Temporal lobe (tissue), 2 donors: ENCODE data around the genes NCKAP1 and ZNF804A.

GRCh38 chr2:181891530-181891577 is 176 bp upstream of the ITPRID2 start:
- RAMPAGE, long total RNA, result no peak

GRCh38 chr2:182422801-182423309 is 4.0 kb downstream of the PDE1A start:
- RAMPAGE, long total RNA, result no peak

DNA sequence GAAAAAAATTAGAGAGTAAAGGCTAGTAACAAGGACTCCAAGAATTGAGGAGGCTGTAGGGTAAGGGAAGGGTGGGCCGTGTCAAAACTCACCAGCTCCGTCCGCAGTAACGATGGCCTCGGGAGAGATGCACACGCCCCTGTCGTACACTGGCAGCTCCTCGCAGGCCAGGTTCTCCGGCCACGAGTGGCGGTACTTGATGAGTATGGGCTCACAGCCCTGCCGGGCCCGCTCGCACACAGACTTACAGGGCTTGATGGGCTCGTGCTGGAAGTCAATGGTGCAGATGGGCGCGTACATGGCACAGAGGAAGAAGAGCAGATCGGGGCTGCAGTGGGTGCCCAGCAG is 480 bp downstream of the FRZB start:
- RAMPAGE, long total RNA, result no peak

- RAMPAGE, long total RNA, result no peak
Observed at GRCh38 chr2:182913658-182914174, 47.3 kb upstream of the FRZB start.

DNA sequence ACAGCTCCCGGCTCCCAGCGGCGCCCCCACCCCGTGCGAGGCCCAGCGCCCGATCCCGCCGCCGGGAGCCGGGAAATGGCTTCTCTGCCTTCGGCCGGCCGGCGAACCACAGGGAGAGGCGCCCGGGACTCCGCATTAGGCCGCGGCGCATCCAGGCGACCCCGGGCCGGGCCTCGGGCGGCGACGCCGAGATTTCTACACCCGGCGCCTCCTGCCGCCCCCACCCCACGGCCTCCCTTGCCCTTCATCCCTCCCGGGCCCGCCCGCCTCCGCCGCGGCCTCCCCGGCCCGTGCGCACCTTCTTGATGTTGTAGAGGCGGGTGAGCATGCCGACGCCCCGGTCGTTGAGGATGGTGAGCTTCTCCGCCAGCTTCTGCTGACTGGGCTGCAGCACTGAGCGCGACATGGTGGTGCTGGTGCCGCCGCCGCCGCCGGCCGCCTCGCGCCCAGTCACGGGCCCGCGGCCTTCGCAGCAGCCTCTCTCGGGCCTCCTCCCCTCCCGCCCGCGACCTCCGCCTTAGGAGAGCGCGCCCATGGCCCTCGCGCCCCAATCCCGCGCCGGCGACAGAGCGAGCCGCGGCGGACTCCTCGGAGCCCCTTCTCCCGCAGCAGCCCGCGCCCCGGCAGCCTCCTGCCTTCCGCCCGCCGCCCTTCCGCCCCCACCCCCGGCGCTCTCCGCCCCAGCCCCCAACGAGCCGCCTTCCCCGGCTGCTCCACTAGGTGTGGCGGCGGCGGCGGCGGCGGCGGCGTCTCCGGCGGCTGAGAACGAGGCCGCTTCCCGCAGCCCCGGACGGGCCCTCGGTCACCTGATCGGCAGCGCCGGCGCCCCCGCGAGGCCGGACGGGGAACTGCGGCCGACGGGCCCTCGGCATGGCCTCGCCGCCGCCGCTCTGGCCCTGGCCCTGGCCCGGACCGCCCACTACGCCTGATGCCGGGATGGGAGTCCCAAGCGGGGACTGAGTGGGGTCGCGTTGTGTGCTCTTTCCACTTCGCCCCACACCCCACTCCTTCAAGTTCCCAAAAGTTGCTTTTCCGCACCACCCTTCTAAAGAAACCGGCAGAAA is at the start of gene NCKAP1:
Gene NCKAP1, minus strand, starts transcription at position 764 of the 1,064 bp plus-strand sequence.
- RAMPAGE, long total RNA, result no peak

- RAMPAGE, long total RNA, result no peak
Observed at GRCh38 chr2:183079459-183079726, 846 bp downstream of the DUSP19 start.

GRCh38 chr2:184598039-184599156 is at the start of gene ZNF804A:
TSS of gene ZNF804A (plus strand) at chr2:184598529.
- RAMPAGE, long total RNA, result no peak

GRCh38 chr2:184765597-184765819 is 167.2 kb downstream of the ZNF804A start:
- RAMPAGE, long total RNA, result no peak

DNA sequence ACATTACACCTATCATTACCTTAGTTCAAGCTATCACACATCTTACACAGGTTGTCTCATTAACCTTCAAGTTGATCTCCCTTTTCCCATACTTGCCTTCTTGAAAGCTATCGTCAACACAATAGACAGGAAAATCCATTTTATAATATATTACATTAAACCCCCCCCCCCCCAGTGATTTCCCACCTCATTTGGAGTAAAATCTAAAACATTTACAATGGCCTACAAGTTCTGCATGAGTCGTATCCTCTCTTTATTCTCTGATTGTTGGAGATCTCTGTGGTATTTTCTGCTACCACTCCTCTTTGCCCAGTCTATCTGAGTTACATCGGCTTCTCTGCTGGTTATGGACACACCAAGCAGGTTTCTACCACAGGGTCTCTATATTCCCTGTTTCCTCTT is 79.4 kb upstream of the ZC3H15 start:
- RAMPAGE, long total RNA, result no peak

GRCh38 chr2:186884458-186885124 is 35.6 kb upstream of the ZSWIM2 start:
- RAMPAGE, long total RNA, result no peak

DNA sequence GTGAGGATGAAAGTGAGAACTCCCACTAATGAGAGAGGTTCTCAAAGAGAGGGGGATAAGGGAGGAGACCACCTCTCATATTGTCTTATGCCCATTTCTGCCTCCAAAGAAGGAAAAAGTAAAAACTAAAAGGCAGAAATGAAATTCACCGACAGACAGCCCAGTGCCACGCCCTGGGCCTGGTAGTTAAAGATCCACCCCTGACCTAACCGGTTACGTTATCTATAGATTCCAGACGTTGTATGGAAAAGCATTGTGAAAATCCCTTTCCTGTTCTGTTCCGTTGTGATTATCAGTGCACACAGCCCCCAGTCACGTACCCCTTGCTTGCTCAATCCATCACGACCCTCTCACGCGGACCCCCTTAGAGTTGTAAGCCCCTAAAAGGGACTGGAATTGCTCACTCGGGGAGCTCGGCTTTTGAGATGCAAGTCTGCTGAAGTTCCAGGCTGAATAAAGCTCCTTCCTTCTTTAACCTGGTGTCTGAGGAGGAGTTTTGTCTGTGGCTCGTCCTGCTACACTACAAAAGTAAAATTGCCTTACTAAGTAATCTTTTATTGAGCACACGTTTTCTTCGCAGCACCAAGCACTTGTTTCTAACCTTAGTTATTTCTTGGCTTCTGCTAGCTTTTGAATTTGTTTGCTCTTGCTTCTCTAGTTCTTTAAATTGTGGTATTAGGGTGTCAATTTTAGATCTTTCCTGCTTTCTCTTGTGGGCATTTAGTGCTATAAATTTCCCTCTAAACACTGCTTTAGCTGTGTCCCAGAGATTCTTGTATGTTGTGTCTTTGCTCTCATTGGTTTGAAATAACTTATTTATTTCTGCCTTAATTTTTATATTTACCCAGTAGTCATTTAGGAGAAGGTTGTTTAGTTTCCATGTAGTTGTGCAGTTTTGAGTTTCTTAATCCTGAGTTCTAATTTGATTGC is 37.4 kb downstream of the TFPI start:
- RAMPAGE, long total RNA, result no peak

GRCh38 chr2:187529943-187530386 is 24.3 kb downstream of the TFPI start:
- RAMPAGE, long total RNA, result no peak

- RAMPAGE, long total RNA, result no peak
Observed at GRCh38 chr2:188033754-188034229, 257.9 kb upstream of the GULP1 start.

DNA sequence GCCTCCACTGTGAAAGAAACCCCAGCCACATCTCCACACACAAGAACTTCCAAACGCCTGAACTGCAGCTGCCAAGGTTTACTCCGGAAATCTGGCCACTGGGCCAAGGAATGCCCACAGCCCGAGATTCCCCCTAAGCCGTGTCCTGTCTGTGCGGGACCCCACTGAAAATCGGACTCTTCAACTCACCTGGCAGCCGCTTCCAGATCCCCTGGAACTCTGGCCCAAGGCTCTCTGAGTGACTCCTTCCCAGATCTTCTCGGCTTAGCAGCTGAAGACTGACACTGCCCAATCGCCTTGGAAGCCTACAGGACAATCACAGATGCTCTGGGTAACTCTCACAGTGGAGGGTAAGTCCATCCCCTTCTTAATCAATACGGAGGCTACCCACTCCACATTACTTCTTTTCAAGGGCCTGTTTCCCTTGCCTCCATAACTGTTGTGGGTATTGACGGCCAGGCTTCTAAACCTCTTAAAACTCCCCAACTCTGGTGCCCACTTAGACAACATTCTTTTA is 256.2 kb upstream of the GULP1 start:
- RAMPAGE, long total RNA, result no peak

- RAMPAGE, long total RNA, result no peak
Observed at GRCh38 chr2:188984571-188985125, 10.5 kb downstream of the COL3A1 start.

- RAMPAGE, long total RNA, result no peak
Observed at GRCh38 chr2:189010125-189010538, 36.0 kb downstream of the COL3A1 start.

DNA sequence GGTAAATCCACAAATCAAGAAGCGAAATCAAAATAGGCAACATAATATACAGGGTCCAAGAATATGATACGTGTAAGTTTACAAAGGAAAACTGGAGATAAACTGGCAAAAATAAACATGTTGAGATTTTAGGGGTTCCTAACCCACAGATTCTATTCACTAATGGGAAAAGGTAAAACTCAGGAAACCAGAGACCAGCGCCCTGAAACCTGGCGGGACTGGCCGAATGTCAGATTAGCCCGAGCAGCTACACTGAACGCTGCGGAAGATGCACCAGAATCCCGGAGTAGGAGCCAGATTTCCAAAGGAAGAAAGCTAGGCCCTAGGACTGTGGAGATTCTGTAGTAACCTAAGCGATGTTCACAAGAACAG is 688 bp upstream of the WDR75 start:
- RAMPAGE, long total RNA, result no peak

DNA sequence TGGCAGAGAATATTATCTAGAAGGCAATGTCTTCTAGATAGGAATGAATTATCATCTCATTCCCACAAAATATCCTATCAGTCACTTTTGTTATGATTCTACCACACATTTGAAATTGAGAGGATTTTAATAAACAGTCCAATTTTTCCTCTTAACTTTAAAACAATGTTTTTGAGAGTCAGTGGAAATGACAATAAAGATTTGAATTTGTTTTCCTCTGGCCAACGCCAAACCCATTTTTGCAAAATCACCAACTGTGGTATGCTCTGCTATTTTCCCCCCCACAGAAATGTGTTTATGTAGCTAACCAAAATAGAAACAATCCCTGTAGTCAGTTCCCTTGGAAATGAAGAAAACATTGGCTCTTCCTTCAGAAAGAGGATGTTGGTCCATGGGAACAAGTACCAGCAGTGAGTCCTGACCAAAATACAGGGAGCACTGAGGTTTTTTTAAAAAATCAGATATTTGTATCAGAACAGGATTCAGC is 65.4 kb downstream of the SLC40A1 start:
- RAMPAGE, long total RNA, result no peak

- RAMPAGE, long total RNA, result no peak
Observed at GRCh38 chr2:189522724-189523211, 57.8 kb downstream of the SLC40A1 start.

DNA sequence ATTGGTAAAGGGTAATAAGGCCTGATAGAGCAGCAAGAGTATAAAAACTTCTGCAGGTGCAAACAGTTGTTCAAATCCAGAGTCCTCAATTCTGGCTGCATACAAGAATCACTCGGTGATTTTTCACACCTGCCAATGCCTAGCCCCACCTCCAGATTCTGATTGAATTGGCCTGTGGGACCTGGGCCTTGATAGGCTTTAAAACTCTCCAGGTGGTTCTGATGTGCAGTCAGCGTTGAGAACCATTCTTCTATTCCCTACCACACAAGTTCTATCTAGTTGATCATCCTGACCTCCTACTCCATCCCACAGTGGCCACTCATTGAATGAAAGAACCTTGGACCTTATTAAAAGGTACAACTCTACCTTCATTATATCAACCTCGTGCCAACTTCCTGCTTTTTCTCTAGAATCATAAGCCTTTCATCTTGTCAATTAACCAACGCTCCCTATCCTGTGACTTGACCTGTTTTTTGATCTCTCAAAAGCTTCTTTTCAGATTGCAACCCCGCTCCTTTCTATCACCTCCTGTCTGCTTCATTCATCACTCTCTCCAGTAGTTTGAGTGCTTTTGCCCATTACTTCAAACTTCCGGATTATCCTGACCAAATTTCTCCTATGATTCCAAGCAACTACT is 55.9 kb downstream of the SLC40A1 start:
- RAMPAGE, long total RNA, result no peak